ENCODE measurements around the genes BARHL1, STKLD1 and DBH.

DNA sequence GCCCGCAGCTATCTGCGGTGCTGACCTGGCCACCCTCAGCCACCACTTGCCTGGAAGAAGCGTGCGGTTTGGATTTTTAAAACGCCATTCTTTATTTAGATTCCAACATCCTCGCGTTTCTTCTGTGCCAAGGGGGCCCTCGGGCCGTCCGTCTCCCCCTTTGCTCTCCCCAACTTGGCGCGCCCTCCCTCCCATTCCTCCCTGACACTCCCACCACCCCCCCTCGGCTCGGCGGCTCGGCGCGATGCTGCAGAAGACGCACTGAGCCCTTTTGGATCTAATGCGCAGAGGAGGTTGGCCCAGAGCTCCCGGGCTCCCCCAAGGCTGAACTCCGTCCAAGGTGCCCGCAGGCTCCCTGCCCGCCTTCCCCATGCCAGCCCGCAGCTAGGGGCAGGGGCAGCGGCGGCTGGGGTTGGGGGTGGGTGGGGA lies at the start of gene BARHL1:
TSS of gene BARHL1 (plus strand) at position 269 of the 429 bp plus-strand sequence.
- PRO-cap = no peak
- RAMPAGE, long total RNA = no peak

DNA sequence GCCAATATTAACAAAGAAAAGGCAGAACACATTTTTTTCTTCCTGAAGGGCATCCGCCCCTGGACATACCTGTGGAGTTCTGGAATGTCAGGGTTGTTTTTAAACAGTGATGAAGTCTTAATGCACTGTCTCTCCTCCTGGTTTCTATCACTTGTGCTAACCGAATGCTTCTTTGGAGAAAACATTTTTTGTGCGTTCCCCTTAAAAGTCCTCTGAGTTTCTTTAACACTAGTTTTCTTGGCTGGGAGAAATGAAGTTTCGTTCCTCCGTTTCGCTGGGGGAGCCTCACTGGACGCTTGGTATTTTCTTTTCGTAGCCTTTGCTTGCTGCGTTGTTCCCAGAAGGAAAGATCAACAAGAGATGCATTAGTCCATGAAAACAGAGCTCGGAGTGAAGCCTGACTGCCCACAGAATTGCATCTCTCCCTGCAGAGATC lies 7.4 kb downstream of the DDX31 start:
- PRO-cap = no peak
- RAMPAGE, long total RNA = no peak

- PRO-cap = no peak
- RAMPAGE, long total RNA = no peak
These were observed 1.9 kb downstream of the GTF3C4 start for GRCh38 chr9:132671904-132672797.

DNA sequence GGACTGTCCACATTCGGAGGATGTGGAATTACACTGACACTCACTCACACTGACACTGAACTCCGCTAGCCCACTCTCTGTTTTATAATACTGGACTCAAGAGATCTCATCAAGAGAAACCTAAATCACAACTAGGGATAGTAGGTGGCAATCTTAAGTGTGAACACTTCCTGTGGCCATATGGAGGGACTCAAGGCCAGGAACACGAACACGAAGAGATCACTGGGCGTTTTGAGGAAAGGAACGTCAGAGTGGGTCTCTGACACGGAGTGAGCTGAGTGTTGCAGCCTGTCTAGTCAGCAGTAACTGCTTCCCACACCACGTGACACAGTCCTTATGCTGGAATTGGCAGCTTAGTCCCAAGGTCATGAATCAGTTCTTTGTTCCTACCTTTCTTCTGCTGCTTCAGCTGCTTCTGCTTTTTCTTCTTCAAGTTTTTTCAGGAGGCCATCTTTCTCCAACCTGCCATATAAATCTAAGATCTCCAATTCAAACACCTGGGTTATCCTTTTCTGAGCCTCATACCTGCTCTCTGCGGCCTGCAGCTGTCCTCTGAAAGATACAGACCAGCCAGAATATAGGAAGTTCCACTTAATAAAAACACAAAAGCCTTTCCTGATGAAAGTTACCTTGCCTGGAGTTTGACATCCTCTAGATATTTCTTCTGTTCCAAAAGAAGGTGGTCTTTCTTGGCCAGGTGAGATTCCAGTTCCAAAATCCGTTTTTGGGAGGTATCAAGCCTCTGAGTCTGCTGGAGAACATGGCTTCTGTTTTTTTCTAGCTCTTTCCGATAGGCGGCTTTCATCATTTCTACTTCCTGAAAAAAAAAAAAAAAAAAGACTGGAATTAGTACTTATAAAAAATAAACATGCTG lies 18.3 kb downstream of the SPACA9 start:
- PRO-cap = no peak
- RAMPAGE, long total RNA = no peak

GRCh38 chr9:132902551-132902998 lies 23.9 kb downstream of the SPACA9 start:
- PRO-cap = no peak
- RAMPAGE, long total RNA = no peak

GRCh38 chr9:133004024-133004343 lies 25.5 kb downstream of the GFI1B start:
- PRO-cap = no peak
- RAMPAGE, long total RNA = no peak

GRCh38 chr9:133031596-133032136 lies 869 bp downstream of the GTF3C5 start:
- PRO-cap = bidirectional peak, plus-strand start at chr9:133031870, minus-strand start at chr9:133031740
- RAMPAGE, long total RNA = no peak

- PRO-cap = no peak
- RAMPAGE, long total RNA = no peak
These were observed 8.0 kb downstream of the RALGDS start for GRCh38 chr9:133112658-133113768.

- PRO-cap = no peak
- RAMPAGE, long total RNA = no peak
These were observed 976 bp upstream of the RALGDS start for GRCh38 chr9:133121928-133122503.

DNA sequence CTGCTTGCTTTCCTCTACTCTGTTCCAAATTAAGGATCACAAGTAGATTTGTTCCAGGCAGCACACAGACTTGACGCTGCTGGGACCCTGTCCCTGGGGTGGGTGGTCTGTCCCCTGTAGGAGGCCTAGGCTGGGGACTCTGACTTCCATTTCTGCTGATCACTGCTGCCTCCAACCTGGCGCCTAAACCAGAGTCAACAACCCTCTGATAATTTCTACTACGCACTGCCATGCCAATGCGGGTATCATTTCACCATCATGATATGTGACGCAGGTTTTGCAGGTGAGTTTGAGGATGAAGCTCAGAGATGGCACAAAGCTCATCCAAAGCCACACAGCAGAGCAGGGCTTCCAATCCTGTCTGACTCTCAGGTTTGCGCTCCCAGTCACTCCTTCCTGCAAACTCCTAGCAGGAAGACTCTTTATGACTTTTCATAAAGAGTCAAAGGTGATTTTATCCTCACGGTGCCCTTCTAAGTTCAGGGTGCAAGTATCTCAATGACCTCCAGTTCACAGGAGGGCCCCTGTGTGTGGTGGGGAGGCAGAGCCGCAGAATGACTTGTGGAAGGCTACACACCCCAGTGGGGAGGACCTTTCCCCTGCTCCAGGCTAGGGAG lies 13.6 kb upstream of the RALGDS start:
- PRO-cap = no peak
- RAMPAGE, long total RNA = no peak

DNA sequence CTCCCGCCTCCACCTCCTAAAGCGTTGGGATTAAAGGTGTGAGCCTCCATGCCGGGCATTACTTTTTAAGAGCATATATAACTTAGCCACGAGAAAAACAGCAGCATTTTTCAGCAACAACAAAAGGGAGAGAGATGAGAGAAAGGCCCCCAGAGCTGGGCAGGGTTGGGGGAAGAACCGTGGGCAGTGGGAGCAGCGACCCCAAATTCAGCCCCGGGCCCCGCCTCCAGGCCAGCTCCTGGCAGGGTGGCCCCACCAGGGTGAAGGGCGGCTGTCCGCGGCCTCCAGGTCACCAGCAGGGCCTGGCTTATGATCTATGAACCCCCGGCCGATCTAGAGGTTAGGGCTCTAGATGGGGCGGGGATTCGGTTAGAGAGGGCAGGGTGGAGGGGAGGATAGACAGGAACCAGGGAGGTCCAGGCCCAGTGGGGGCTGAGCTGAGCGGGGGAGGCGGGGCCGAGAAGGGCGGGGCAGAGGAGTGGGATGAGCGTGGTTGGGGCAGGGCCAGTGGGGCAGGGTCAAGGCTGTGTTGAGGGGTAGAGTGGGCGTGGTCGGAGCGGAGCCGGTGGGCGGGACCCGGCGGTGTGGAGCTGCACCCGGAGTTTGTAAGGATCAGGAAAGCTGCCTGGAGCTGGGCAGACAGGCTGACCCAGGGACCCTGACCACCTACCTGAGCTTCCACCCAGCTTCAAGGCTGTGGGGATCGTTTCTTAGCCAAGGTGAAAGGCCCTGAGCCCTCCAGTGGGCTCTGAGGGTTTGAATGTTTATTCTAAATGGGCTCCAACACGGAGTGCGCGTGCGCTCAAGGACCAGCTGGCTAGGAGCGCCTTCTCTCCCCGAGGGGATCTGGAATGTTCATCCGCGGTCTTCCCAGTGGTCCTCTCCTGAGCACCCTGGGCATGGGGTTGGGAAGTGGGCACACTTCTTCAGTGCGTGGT lies 29.3 kb upstream of the OBP2B start:
- PRO-cap = bidirectional peak, plus-strand start at position 615 of the sequence, minus-strand start at position 311 of the sequence; unidirectional peak, plus-strand start at position 636 of the sequence
- RAMPAGE, long total RNA = no peak

GRCh38 chr9:133333366-133334770 lies 2.1 kb downstream of the SURF6 start:
- PRO-cap = bidirectional peak, plus-strand start at chr9:133334462, minus-strand start at chr9:133334245
- RAMPAGE, long total RNA = no peak

DNA sequence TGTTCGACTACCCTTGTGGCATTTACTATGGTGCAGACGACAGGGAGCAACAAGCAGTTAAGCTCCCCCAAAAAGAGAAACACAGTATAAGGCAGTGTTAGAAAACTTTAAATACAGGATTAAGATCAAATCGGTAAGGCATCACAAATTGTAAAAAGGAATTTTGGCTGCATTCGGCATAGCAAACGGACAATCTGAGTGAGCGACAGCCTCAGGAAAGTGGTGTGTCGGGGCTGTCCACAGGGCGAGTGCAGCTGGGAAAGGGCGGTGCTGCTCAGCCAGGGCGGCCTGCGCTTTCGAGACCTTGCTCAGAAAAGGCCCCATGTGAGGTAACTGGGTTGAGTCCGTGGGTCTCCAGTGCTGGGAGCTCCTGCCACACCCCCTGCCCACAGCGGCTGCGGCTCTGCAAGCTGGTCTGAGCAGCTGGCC lies 5.9 kb downstream of the SURF2 start:
- PRO-cap = no peak
- RAMPAGE, long total RNA = no peak

- PRO-cap = bidirectional peak, plus-strand start at chr9:133376366, minus-strand start at chr9:133376060
- RAMPAGE, long total RNA = no peak
These were observed at the start of gene STKLD1 for GRCh38 chr9:133375790-133376754. Gene STKLD1, plus strand, starts transcription at chr9:133376366.

DNA sequence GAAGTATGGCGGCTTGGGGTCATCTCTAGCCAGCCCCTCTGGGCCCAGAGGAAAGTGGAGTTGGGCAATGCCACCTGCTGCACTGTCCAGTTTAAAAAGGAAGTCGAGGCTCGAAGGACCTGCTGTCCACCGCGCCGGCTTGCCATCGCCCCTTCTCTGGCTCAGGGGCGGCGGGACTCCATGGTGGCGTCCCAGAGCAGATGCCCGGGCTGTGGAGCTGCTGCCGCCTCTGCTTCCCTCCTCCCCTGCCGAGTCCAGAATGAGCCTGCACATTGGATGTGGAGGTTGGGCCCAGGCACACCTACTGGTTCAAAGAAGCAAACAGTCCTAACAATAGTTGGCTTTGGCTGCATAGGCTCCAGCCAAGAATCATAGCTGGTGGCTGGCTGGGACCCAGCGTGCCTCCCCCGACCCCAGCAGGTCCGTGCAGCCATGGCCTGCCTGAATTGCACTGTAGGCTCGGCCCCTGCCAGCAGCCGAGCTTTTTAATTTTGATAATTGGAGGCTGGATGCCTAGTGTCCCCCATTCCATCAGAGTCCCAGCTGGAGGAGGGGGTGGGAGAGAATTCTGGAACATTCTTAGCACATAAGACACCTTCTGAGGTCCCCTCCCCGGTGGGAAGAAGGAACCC lies 25.8 kb downstream of the ADAMTSL2 start:
- PRO-cap = no peak
- RAMPAGE, long total RNA = no peak

DNA sequence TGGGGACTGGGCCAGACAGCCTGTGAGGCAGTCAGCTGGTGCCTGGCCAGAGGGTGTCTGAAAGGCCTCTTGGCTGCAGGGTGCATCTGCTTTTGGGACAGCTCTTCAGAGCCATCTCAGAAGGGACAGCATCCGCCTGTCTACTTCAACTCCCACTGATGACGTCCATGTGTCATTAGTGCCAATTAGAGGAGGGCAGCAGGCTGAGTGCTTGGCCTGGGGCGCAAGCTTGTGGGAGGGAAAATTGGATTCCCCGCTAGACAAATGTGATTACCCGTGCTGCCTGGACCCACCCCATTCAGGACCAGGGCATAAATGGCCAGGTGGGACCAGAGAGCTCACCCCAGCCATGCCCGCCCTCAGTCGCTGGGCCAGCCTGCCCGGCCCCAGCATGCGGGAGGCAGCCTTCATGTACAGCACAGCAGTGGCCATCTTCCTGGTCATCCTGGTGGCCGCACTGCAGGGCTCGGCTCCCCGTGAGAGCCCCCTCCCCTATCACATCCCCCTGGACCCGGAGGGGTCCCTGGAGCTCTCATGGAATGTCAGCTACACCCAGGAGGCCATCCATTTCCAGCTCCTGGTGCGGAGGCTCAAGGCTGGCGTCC lies at the start of gene DBH:
TSS of gene DBH (plus strand) at position 341 of the 605 bp plus-strand sequence.
- PRO-cap = no peak
- RAMPAGE, long total RNA = no peak

- PRO-cap = no peak
- RAMPAGE, long total RNA = no peak
These were observed 26.9 kb downstream of the SARDH start for GRCh38 chr9:133711221-133711619.

DNA sequence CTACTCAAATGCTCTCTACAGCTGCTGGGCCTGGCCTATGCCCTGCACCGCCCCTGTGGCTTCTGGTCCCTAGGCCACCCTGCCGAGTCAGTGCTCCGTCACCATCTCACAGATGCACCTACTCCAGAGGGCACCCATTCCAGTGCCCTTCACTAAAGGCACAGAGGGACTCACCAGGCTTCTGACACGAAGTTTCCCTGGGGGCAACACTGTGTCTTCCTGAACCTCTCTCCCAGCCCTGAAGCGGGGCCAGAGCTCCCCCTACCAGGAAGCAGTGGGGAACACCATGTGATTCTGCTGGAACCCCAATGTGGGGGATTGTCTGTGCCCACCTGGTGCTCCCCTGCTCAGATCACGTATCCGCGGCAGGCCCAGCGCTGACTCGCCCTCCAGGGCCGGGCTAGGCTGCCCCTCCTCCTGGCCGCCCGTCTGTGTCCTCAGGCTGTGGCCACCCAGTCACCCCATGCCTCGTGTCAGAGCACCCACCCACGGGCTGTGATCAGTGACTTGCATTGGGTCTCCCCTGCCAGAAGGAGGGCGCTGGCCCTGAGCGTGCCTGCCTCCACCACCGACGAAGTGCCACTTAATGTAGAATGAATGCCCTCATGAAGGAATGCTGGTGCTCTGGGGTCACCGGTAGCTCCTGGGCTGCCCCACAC lies 22.3 kb downstream of the SARDH start:
- PRO-cap = no peak
- RAMPAGE, long total RNA = no peak

DNA sequence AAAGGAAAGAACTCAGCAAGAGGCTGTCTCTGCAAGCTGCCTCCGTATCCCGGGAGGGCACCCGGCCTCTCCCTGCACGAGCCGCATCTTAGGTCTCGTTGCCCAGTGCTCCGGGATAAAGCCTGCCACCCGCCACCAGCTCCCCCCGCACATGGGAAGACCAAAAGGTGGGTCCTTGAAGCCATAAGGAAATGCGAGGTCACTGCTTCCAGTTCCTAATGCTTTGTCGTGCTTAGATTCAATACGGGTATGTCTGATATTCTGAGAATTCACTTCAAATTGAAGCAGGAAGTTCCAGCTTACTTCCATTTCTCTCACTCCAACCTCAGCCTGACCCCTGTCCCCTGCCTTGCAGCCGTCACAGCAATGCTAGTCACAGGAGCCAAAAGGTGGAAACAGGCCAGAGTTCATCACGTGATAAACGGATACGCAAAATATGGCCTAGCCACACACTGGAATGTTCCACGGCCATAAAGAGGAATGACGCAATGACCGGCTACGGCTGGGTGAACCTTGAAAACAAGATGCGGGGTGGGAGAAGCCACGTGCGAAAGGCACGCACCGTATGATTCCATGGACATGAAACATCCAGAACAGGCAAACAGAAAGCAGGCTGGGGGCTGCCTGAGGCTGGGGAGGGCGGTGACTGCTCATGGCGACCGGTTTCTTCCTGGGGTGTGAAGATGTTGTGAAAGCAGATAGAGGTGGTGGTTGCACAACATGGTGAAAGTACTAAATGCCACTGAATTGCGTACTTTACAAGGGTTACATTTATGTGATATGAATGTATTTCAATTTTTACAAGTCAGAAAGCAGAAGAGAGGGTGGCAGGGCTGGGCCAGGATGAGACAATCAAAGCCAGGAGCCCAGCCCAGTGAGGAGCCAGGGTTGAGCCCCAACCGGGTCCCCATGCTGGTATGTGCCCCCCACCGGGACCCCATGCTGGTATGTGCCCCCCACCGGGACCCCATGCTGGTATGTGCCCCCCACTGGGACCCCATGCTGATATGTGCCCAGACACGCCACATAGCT lies 117.7 kb upstream of the SARDH start:
- PRO-cap = no peak
- RAMPAGE, long total RNA = no peak

GRCh38 chr9:134150391-134151240 lies 14.7 kb downstream of the WDR5 start:
- PRO-cap = no peak
- RAMPAGE, long total RNA = no peak

Data from GM23338 (cell line).